ENCODE results near the gene MAP3K2.

- PRO-cap, 2 experiments, result no peak in any of the 2 experiments
These were observed 168.9 kb downstream of the GLI2 start for GRCh38 chr2:120904526-120904976.

- PRO-cap, 2 experiments, result no peak in any of the 2 experiments
These were observed 2.2 kb downstream of the TFCP2L1 start for GRCh38 chr2:121282464-121283450.

DNA sequence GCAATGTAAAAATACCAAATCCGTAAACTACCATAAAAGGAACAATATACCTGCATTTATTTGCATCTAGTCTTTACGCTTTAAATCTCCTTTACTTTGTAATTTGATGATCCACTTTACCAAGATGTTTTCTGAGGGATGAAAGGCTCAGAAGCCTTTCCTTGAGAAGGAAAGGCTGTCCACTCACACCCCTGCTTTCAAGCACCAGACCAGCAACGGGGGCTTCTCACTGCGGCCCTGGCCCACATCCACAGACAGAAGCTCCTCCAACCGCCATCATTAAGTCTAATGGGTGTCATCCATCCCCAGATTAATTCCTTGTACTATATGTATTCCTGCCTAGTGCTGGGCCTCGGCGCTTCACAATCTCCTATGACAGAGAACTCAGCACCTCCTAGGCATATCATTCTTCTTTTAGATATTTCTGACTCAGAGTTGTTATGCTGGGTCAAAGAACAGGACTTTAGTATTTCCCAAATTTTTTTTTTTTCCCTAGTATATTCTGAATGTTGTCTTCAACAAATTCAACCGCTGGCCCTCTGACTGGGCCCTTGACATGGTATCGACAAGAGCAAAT, 83.1 kb upstream of the TFCP2L1 start:
- PRO-cap, 2 experiments, result peak in 1 of 2 experiments; most common plus-strand start position 219 of the sequence (in 1)

- PRO-cap, 2 experiments, result no peak in any of the 2 experiments
These were observed 146.9 kb downstream of the TSN start for GRCh38 chr2:121902067-121902949.

GRCh38 chr2:121930213-121930550, 174.7 kb downstream of the TSN start:
- PRO-cap, 2 experiments, result no peak in any of the 2 experiments

DNA sequence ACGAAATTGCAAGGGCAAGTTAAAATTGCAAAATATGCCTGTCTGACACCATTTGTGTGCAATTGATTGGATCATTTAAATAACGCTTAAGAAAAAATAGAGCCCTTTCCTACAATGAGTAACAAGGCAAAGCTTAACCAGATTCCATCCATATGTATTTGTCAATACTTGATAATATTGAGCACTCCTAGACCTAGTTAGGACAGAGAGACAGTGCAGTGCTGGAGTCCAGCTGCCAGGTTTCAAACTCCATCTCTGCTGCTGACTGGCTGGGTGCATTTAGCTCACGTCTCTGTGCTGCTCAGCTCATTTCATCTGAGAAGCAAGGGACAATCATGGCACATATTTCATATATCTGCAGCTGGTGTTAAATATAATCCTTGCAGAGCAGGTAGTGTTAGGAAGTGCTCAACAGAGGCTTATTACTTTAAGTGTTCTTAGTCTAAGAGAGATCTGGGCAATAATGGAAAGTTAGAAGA, 505.8 kb downstream of the TSN start:
- PRO-cap, 2 experiments, result no peak in any of the 2 experiments

DNA sequence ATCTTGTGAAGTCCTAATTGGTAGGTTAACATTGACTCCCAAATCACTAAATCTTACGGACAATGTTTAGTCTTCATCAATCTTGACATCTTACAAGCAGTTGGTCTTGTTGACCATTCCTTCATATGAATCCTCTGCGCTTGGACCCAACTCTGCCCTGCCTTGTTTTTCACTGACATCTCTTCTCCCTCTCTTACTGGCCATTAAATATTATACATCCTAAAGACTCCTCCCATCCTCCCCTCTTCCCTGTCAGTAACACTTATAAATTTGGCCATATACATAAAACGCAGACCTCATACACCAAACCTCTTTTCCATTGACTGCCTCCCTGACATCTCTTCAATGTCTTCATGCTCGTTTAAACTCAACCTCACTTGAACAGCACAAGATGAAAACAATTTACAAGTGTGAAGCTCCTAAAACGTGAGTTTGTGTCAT, 738.3 kb downstream of the TSN start:
- PRO-cap, 2 experiments, result no peak in any of the 2 experiments

- PRO-cap, 2 experiments, result no peak in any of the 2 experiments
These were observed 905.4 kb downstream of the TSN start for GRCh38 chr2:122660729-122661280.

GRCh38 chr2:126656408-126656960, 526 bp downstream of the GYPC start:
- PRO-cap, 2 experiments, result peak in 2 of 2 experiments; most common plus-strand start chr2:126656603 (in 1); most common minus-strand start chr2:126656555 (in 1)

GRCh38 chr2:126971703-126971975, 72.9 kb downstream of the TEX51 start:
- PRO-cap, 2 experiments, result no peak in any of the 2 experiments

DNA sequence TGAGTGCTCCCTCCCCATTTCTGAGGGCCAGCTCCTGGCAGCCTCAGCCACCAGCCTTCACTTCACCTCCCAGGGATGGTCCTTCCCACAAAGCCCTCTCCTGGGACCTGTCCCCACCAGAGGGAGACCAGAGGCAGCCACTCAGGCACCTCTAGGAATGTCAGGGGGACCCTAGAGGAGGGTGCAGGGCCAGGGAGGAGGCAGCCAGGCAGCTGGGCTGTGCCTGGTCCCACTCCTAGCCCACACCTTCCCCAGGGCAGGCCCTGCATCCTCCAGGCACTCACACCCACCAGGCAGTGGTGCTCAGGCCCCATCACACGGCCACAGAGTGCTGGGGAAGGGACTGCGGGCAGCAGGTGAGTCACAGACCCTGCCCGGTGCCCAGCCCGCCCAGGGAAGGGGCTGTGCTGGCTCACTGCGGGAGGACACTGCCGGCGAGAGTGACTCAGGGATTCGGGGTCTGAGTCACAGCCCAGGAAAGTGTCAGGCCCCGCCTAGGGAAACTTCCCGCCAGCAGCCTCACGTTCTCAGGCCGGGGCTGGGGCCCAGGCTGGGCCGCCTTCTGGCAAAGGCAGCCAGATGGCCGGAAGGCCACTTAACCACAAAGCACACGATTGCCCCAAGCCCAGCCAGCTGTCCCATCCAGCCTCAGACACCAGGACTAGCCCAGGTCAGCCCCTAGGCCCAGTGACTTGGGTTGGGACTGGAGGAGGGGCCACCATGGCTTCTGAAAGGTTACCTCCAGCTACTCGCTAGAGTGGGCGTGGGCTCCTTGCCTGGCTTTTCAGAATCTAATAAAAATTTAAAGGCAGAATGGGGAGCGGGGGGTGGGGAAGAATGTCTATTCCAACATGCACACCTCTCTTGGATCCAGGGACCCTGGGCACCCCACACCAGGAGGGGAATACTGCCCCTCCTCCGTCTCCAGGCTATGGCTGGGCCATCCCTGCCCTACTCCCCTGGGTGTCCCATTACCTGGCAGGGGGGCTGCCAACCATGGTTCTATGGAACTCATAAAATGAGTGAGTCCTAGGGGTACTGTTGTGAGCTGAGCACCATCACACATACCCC, 42.1 kb downstream of the BIN1 start:
- PRO-cap, 2 experiments, result no peak in any of the 2 experiments

DNA sequence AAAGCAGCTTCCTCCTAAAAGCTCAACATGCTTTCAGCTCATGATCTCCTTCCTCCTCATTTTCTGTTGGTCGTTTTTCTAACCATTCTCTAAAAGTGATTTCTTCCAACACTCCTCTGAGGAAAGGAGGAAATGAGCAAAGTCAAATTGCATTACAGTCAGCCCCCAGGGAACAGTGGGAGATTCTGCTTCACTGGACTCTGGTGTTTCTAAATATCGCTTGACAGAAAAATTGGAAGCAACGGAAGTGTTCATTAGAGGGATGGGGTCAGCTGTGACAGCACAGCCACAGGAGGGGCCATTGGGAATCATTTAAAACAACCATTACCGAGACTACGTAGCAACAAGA, 2.4 kb upstream of the BIN1 start:
- PRO-cap, 2 experiments, result no peak in any of the 2 experiments

DNA sequence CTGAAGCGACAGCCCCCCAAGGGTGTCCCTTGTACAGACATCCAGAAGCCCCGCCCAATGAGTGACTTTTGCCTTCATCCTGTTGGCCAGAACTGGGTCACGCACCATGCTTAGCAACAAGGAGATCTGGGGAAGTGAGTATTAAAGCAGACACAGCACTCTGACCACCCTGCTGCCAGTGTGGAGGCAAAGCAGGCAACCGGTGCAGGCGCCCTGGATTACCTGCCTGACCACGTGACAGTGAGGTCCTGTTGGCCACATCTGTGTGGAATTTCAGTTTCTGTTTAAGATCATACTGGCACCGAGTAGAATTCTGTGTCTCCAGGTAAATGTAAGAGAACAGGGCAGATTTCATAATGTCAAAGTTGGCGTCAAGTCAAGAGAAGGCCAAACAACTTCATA, 21.6 kb upstream of the BIN1 start:
- PRO-cap, 2 experiments, result no peak in any of the 2 experiments

DNA sequence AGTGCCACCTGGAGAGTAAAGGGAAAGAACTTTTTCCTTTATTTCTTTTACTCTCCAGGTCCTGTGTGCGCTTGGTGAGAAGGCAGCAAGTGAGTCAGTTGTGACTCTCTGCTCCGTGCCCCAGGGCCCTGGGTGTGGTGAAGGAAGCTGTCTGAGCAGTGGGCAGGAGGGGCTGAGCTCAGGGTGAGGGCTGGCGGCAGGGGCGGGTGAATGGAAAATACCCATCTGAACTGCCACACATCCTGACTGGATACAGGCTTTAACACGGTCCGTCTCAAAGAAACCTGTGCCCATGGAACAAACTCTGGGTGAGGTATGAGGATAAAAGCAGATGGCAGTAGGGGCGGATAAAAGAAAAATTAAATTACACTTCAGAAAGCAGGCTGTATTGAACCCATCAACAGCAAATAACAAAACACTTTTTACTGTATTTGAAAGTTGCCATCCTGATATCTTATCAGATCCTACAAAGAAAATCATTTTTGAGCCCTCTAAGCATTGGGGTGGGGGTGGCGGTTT, 2.1 kb downstream of the CYP27C1 start:
- PRO-cap, 2 experiments, result no peak in any of the 2 experiments

DNA sequence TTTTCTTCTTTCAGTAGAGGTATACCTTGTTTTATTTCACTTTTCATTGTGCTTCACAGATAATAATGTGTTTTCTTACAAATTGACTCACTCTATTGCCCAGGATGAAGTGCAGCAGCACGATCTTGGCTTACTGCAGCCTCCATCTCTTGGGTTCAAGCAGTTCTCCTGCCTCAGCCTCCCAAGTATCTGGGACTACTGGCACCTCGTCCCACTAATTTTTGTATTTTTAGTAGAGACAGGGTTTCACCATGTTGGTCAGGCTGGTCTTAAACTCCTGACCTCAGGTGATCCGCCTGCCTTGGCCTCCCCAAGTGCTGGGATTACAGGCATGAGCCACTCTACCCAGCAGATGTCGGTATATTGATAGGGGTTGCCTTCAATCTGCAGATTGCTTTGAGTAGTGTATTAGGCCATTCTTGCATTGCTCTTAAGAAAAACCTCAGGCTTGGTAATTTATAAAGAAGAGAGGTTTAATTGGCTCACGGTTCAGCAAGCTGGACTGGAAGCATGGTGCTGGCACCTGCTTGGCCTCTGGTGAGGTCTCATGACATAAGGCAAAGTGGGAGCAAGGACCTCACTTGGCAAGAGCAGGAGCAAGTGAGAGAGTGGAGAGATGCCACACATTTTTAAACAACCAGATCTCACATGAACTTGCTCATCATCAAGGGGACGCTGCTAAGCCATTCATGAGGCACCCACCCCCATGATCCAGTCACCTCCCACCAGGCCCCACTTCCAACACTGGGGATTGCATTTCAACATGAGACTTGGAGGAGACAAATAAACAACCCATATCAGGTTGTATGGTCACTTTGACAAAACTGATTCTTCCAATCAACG, 5.1 kb downstream of the MAP3K2 start:
- PRO-cap, 2 experiments, result no peak in any of the 2 experiments

DNA sequence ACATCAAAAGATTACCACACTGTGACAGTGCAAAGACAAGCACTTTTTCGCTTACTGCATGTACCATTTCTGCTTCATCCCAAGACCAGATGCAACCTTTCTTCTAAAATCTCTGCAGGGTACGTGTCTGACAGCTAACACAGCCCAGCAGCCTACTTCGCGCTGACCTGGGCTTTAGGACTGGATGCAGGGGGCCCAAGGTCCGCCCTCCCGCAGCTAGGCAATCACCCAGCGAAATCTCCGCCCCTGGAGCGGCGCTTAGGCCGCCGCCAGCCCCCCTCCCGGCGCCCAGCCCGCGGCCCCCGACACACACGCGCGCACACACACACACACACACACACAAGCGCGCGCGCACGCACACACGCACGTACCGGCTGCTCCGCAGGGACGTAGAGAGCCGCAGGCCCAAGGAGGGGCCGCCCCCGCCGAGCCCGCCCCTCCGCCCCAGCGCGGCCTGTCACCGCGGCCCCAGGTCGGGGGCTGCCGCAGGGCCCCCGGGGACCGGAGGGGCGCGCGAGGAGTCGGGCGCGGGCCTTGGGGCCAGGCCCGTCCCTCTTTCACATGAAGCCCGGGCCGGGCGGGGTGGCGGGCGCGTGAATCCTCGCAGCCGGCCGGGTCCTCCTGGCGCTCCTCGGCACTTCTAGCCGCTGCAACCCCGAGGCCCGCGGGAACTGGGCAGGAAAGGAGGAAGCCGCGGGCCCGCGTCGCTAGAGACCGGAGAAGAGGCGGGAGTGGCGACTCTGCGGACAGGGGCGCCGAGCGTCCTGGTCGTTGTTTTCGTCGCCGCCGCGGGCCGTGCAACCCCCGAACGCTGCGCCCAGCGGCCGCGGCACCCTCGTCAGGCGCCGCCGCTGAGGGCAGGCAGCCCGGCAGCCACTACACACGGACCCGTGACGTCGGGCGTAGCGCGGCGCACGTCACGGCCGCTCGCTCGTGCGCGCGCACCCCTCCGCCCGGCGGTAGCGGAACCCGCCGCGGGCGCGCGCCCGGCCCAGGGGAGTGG, at the start of gene MAP3K2:
MAP3K2 (minus strand) TSS at position 895 of the 1,003 bp plus-strand sequence.
- PRO-cap, 2 experiments, result peak in 2 of 2 experiments; most common plus-strand start position 94 of the sequence (in 2); most common minus-strand start position 895 of the sequence (in 2)

DNA sequence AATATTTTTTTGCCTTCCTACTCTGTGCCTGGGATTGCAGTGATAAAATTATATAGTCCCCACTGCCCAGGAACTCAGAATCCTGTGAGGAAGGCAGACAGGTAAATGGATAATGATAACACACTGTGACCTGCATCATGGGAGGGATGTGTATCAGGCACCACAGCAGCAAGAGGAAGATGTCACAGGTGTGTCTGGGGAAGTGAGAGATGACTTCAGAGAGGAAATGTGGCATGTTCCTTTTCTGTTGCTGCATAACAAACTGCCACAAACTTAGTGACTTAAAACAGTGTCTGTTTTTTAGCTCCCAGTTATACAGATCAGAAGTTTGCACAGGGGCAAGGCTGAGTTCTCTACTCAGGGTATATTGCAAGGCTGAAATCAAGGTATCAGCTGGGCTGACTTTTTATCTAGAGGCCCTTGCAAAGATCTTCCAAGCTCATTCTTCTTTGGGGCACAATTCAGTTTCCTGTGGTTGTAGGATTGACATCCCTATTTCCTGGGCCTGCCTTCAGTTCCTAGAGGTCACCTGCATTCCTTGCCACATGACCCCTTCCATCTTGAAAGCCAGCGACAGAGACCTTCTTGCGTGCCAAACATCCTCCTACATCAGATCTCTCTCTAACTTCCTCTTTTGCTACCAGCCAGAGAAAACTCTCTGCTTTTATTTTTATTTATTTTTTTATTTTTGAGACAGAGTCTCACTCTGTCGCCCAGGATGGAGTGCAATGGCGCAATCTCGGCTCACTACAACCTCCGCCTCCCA, 2.1 kb upstream of the MAP3K2 start:
- PRO-cap, 2 experiments, result peak in 2 of 2 experiments; most common plus-strand start position 310 of the sequence (in 1); most common minus-strand start position 181 of the sequence (in 2)

DNA sequence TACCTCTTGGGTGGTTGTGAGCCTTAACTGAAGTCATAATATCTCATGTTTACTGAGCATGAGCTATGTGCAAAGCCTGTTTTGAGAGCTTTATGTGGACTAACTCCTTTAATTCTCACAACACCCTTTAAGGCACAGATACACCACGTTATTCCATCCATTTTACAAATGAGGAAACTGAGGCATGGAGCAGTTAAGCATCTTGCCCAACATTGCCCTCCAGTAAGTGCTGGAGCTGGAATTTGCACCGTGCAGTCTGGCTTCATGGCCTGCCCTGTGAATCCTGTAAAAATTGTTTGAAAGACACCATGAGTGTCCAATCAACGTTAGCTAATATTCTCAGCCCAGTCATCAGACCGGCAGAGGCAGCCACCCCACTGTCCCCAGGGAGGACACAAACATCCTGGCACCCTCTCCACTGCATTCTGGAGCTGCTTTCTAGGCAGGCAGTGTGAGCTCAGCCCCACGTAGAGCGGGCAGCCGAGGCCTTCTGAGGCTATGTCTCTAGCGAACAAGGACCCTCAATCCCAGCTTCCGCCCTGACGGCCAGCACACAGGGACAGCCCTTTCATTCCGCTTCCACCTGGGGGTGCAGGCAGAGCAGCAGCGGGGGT, 1.2 kb downstream of the PROC start:
- PRO-cap, 2 experiments, result no peak in any of the 2 experiments

DNA sequence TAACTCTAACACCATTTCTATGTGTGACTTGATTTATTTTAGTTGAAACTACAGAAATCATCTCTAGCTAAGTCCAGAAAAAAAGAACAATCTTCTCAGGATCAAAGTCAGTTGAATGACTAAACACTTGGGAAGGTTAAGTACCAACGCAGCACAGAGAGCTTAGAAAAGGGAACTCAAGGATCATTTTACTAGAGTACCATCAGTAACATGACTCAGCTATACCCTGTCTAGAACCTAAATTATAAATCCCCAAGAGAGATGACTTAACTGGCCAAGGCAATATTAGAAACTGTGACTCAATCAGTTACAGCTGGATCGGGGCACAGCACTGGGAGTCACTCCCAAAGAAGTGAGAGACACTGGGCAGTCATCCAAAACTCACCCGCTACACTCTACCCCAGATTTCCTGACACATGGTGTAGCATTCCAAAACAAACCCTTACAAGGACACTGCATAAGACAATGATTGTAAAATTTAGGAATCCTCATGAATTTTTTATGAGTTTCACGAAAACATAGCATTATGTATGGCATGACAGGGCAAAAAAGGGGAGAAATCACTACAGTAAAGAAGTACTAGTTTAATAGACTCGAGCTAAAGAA, 17.7 kb downstream of the IWS1 start:
- PRO-cap, 2 experiments, result no peak in any of the 2 experiments

DNA sequence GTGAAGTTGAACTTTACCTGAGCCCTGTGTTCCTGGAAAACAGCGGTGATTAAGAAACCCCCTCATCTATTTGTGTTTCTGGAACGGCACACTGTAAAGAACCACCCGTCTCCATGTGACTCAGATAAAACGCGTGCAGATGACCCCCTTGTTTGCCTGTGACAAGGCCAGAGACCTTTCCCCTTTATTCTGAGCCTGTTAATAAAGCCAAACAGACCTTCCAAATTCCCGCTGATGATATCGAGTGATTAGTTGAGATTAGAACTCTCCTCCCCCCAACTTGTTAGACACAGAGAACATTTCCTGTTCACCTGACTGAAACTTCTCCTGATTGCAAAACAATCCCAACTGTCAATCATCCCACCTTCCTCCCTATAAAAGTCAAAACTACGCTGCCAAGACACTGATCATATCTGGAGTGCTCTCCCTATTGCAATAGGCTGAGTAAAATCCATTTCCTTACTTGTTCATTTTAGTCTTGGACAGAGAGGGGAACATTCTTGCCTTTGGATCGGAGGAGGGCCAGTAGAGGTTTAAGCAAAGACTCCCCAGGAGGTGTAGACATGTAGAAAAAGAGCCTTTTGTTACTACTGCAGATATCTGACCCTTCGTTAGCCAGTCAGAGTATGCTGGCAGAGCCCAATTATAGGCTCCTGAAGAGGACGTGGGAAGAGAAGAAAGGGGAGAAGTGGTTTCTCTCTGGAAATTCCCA, 937 bp upstream of the IWS1 start:
- PRO-cap, 2 experiments, result peak in 2 of 2 experiments; most common plus-strand start position 118 of the sequence (in 1); most common minus-strand start position 41 of the sequence (in 2)

All from helper T cell (primary cell).